Skeletal muscle cell (primary cell): ENCODE measurements around the gene CENPE.

DNA sequence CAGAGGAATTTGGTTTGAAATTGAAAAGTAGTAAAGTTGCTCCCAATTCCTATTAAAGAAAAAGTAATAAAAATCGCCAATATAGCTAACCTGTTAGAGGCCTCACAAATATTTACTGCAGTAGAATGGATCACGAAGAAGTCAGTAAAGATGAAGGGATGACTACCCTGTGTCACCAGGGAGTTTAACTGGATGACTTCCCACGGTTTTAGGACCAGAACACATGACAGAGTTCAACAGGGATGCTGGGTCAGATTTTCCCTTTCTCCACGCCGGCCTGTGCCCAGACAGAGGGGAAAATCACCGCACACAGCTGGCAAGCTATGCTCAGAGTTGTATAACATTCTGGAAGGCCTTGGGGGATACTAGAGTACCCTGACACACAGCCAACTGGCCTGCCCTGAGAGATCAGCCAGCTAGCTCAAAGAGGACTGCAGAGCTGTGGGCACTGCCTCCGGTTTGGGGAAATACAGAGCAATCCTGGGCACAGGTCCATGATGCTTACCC, 15.0 kb downstream of the C4orf54 start:
- RRBS, result no CpG with 5 or more reads among the region's 7 CpGs

DNA sequence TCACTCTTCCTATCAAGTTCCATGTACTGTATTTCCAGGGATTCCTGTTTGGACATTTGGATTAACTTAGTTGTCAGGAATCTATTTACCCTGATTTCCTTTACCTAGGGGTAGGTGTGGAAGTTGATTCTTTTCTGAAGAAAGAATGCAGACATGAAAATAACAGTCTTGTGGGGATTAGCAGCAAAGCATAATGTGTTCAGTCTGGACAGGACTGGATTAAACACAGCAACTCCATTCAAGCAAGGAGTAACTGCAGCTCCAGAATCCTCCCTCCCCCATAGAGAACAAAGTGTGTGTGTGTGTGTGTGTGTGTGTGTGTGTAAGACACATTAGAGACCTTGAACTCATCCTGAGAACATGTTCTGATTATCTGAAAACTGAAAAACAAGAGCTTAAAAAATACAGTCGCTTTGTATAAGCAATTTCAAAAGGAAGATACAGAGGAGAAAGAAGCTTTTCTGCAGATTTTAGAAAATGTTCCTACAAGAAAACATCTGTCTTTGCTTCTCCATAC, 9.3 kb downstream of the C4orf54 start:
- RRBS, result no CpG with 5 or more reads among the region's 1 CpG

DNA sequence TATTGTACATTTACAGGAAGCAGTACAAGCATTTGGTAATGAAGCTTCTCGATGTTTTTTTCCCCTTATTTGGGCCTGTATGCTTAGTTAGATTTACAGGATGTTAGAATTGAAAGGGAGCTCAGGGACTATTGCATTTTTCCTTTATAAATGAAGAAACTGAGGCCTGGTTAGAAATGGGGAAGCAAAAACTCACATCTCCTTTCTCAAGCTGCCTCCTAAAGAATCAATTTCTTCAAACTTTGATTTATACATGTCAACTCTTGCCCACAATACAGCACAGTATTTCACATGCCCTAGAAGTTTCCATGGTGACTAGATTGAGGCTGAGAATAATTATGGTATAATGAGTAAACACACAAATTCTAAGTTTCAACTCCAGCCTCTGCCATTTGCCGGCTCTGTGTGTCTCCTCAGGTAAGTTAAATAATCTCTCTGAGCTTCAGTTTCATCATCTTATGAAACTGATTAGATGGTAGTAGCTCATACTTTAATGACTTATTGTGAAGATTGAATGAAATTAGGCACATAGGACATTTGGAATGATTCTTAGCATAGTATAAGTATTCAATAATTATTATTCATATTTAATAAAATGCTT, 29.4 kb downstream of the DAPP1 start:
- RRBS, result no CpG with 5 or more reads among the region's 2 CpGs

GRCh38 chr4:100342847-100343123, 152.5 kb upstream of the DDIT4L start:
- RRBS, result no CpG with 5 or more reads among the region's 1 CpG

DNA sequence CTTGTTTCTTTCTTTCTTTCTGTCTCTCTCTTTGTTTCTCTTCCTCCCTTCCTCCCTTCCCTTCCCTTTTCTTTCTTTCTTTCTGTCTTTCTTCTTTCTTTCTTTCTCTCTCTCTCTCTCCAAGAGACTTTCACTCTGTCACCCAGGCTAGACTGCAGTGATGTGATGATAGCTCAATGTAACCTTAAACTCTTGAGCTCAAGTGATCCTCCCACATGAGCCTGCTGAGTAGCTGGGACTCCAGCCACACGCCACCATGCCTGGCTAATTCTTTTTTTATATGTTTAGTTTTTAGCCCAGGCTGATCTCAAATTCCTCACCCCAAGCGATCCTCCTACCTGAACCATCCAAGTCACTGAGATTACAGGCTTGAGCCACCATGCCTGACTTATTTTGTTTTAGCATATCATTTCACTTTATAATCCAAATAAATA, 64.3 kb upstream of the EMCN start:
- RRBS, result no CpG with 5 or more reads among the region's 2 CpGs

- RRBS, result no CpG with 5 or more reads among the region's 2 CpGs
Measured at GRCh38 chr4:101230688-101230995, 116.7 kb downstream of the PPP3CA start.

GRCh38 chr4:101345095-101345606, 2.2 kb downstream of the PPP3CA start:
- RRBS, result no CpG with 5 or more reads among the region's 6 CpGs

GRCh38 chr4:101348728-101348871, 1.3 kb upstream of the PPP3CA start:
- RRBS, result no CpG with 5 or more reads among the region's 5 CpGs

DNA sequence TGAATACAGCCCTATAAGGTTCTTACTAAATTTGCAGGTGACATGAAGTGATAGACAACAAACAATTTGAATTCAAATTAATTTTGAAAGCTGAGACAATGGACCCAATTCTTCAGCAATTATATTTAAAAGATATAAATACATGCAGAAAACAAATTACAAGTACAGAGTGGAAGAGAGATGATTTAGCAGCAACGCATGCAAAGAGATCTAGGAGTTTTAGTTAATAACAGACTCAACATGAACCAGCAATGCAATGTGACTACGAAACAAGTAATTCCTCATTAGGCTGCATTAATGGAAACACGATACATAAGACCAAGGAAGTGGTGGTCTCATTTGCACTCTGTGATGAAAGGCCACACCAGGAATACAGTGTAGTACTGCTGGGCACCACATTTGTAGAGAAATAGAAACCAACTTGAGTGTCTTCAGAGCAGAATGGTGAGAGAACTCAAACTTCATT, 50.6 kb downstream of the NFKB1 start:
- RRBS, result no CpG with 5 or more reads among the region's 3 CpGs

DNA sequence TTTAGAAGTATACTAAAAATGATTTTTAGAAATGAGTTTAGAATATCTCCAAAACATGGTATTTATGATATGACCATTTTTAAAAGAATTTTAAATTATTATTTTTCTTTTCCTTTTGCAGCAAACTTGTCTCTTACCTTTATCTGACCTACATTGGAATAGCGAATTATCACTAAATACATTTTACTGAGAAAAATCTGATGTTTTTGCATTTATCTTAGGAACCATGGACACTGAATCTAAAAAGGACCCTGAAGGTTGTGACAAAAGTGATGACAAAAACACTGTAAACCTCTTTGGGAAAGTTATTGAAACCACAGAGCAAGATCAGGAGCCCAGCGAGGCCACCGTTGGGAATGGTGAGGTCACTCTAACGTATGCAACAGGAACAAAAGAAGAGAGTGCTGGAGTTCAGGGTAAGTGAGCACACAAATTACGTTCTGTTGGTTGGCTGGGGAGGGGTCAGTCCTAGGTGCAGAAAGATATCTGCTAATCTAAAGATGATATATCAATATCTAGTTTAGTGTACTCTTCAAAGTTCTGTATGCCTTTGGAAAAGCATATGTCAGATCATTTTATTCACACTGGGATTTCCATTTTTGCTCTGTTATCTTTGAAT, 94.9 kb downstream of the NFKB1 start:
- RRBS, result no CpG with 5 or more reads among the region's 5 CpGs

DNA sequence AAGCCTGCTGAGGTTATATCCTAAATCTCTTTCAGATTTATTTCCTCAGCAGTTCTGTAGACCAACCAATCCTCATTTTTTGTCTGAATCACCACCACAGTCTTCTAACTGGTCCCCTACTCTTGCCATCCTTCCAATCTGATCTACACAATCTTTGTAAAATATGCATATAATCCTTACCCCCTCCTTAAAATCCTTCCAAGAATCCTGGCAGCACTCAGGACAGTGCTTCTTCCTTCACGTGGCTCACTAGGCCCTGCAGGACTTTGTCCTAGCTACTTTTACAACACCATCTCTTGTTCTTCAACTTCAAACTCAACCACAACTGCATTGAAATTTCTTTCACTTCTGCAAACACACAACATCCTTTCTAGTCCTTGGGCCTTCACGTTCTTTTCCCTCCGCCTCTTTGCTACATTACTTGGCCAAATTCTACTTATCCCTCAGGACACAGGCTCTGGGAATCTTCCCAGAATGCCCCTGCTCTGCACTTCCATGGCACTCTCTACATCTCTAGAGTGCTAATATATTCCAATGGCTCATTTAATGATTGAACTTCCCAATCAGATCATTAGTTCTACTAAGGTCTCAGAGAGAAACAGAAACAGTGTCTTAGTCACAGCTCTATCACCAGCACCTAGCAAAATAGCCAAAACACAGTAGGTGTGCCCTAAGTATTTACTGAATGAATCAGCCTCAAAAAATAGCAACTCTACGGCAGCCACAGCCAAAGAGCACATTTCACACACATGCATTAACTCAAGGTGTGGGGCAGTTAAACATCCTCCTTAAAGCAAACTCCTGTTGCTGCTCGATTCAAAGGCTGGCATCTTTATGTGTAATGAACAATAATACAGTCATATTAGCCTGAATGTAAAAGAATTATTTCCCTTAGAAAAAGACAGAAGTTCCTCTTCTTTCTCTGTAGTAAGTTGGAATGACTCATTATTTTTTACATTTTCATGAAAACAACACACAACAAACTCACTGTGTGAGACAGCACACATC, 73.3 kb downstream of the MANBA start:
- RRBS, result no CpG with 5 or more reads among the region's 5 CpGs

GRCh38 chr4:102794450-102794941, 32.9 kb downstream of the UBE2D3 start:
- RRBS, result no CpG with 5 or more reads among the region's 3 CpGs

GRCh38 chr4:102807432-102808656, 19.5 kb downstream of the UBE2D3 start:
- RRBS, result no CpG with 5 or more reads among the region's 5 CpGs

DNA sequence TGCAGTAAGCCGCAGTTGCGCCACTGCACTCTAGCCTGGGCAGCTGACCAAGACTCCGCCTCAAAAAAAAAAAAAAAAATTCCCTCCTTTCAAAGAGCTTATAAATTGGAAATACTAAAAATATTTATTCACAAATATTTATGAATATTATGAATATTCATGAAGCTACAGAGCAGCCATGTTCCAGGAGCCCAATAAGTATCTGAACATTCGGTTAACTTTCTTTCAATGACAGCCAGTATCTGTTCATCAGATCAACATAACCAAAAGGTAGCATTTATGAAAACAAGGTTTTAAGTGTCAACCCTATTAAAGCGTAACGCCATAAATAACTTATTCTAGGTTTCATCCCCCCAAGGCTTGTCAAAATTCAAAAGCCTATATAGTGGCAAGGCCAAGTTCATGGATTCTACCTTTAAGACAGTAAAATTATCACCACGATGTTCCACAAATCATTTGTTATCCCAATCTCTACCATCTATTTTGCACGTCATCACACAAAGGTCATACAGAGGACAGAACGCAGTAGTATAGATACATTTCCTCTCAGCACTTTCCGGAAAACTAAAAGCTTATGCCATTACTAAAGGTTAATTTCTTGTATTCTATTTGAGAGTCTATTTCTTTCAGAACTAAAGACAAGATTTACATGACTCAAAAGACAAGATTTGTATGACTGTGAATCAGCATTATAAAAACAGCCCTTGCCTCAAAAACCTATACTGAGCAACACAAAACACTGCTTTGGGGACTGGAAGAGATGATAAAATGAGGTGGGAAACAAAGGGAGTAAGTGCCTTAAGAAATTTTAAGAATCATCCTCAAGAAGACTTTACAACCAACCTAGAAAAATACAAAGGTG, 7.9 kb downstream of the UBE2D3 start:
- RRBS, result no CpG with 5 or more reads among the region's 10 CpGs

- RRBS, result 5% methylated on average over 1 of the region's 25 CpGs
Measured at GRCh38 chr4:102868567-102868934, 241 bp upstream of the CISD2 start.

GRCh38 chr4:102878344-102879251, 9.8 kb downstream of the CISD2 start:
- RRBS, result no CpG with 5 or more reads among the region's 8 CpGs

DNA sequence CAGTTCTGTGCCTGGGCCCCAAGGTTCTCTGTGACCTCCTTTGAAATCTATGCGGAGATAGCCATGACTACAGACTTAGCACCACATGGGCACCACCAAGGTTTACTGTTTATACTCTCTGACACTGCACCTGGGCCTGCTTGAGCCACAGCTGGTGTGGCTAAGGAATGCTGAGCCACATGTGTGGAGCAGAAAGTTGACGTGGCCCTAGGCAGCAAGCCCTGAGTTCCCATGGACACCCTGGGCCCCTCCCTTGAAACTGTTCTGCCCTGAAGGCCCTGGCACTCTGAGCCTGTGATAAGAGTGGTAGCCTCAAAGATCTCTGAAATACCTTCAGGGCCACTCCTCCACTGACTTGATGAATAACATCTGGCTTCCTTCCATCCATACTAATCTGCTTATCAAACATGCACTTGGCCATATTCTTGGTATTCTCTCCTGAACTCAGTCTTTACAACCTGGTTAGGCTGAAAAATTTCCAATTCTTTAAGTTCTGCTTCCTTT, 7.9 kb downstream of the SLC9B1 start:
- RRBS, result no CpG with 5 or more reads among the region's 2 CpGs

GRCh38 chr4:103099170-103099429, 534 bp downstream of the BDH2 start:
- RRBS, result no CpG with 5 or more reads among the region's 3 CpGs

- RRBS, result no CpG with 5 or more reads among the region's 5 CpGs
Measured at GRCh38 chr4:103158738-103159366, 39.3 kb downstream of the CENPE start.

DNA sequence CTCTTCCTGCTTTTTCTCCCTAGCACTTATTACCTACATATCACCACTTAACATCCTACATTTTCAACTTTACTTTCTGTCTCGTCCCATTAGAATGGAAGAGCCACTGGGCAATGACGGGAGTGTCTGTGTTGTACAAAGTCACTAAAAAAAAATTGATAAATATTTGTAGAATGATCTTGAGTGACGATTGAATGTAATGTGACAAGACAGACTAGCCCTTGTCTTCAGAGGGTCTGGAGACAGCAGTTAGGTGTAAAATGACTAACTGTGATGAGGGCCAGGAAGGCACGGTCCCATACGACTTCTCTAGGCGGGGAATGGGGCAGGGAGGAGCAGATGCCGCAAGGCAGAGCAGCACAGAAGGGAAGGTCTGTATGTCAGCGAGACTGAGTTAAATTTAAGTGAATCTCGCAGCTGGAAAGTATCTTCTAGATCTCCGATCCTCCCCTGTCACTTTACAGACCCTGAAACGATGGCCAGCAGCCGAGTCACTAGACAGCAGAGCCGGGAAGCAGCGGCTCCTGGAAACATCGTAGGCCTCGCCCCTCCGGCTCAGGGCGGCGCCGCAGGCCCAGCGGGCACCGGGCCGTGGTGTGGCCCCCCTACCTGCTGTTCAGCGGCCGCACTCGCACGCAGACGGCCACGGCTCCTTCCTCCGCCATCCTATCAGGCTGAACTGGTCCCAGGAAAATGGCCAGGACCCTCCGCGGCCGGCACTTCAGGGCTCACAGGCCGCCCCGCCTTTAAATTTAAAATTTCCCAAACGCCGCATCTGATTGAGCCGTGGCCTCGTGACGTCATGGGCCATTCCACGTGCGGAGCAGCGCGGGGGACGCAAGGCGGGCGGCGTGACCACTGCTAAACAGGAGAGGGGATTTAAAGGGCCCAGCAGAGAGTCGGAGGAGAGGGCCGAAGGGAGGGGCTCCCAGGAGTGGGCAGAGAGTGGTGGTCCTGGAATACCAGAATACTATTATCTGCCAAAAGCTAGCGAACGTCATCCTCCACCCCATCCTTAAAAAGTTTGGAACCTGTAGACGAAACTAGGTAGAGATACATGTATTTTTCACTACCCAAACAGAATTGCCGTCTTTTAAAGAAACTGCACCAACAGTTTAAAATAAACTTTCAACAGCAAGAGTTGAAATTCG, at the start of gene CENPE:
Gene CENPE (minus strand): TSS at position 689 of the 1,151 bp plus-strand sequence.
- RRBS, result 0% methylated on average over 2 of the region's 55 CpGs